Bronchial epithelial cell (primary cell): ENCODE measurements around a stretch of chr16.

- RRBS, 2 experiments: no CpG with 5 or more reads among the region's 15 CpGs
Observed at GRCh38 chr16:2907445-2907970, 4.2 kb upstream of the FLYWCH1 start.

- RRBS, 2 experiments: no CpG with 5 or more reads among the region's 20 CpGs
Observed at GRCh38 chr16:2926808-2927553, 15.2 kb downstream of the FLYWCH1 start.

GRCh38 chr16:2955010-2955534, 9.0 kb upstream of the KREMEN2 start:
- RRBS, 2 experiments: 17% methylated on average over 3 of the region's 21 CpGs; no CpG with 5 or more reads in 1 of the 2 experiments

- RRBS, 2 experiments: 82 to 83% methylated on average over 4 of the region's 24 CpGs
Observed at GRCh38 chr16:2971900-2973012, 3.1 kb downstream of the PAQR4 start.

- RRBS, 2 experiments: no CpG with 5 or more reads among the region's 42 CpGs
Observed at GRCh38 chr16:3004677-3005309, 7.9 kb upstream of the CLDN9 start.

- RRBS, 2 experiments: 89% methylated on average over 1 of the region's 22 CpGs; no CpG with 5 or more reads in 1 of the 2 experiments
Observed at GRCh38 chr16:3086806-3087796, 12.0 kb downstream of the ZSCAN10 start.

DNA sequence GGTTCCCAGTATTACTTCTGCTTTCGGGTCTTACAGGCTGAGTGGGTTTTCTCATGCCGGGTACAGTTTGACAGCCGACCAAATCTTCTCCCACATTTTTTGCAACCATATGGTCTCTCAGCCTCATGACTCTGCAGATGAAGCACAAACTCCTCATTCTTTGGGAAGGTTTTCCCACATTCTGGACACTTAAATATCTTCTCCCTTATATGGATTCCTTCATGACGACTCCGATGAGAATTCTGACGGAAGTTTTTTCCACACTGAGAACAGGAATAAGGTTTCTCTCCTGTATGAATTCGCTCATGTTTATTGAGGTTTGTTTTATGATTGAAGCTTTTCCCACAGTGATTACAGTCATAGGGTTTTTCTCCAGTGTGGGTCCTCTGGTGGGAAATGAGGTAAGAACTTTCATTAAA, 11.1 kb downstream of the ZNF200 start:
- RRBS, 2 experiments: no CpG with 5 or more reads among the region's 7 CpGs

DNA sequence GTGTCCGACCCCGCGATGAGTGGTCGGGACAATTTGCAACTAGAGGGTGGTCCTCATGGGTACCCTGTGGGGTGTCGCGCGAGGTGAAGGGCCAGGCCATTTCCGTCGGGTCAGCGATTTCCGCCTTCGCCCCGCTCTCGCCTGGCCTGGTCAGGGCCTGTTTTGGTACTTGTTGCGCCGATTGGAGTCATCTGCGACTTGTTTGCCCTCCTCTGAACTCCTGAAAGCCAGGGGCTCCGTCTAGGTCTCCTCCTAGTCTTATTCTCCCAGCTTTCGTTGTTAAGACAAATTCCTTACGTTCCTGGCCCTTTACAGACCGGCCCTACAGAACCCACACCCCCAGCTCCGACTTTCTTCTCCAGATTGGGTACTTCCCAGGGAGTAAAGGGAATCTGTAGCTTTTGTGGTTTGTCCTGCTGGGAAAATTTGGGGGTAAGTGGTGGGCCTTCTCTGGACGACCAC, 15.0 kb downstream of the NAA60 start:
- RRBS, 2 experiments: no CpG with 5 or more reads among the region's 23 CpGs

- RRBS, 2 experiments: no CpG with 5 or more reads among the region's 11 CpGs
Observed at GRCh38 chr16:3459478-3460402, 16.3 kb downstream of the NAA60 start.

- RRBS, 2 experiments: no CpG with 5 or more reads among the region's 39 CpGs
Observed at GRCh38 chr16:3496297-3496955, 1.1 kb upstream of the C16orf90 start.

DNA sequence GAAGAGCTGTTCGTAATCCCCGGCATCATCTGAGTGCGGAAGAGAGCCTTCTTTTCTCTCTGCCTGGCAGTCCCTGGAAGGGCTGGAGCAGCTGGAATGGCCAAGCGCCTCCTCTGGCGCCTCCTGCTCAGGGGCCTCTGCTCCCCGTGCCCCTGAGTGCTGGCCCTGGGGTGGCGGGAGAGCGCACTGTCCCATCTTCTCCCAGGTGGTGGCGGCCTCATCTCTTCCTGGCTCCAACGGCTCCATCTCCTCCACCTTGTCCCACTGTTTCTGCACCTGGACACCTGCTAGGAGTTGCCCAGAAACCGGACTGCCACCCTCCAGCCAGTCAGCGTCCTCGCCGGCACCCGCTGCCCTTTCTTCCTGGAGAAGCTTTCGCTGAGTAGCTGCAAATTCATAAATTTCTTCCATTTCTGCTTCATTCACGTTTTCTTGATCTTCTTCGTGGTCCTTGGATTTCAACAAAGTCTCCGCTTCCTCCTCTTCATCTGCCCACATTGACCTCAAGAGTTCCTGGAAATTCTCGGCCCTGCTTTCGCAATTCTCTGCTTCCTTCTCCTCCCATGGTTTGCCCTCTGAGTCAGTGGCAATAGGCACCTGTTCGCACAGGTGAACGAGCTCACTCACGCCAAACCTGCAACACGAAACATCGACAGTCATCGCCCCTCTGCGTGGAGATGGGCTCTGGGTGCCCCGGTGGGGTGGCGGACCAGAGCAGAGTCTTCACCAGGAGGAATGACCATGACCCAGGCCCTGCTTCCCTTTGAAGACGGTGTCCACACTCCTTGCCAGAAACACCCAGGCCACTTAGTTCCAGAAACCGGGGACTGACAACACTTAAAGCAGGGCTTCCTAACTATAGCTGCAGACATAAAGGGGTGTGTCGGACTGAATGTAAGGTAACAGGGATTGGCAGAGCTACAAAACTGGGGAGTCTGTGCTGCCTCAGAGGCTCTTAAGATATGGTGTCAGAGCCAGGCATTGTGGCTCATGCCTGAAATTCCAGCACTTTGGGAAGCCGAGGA, 13.8 kb upstream of the NLRC3 start:
- RRBS, 2 experiments: no CpG with 5 or more reads among the region's 34 CpGs

GRCh38 chr16:3640719-3641348, 13.7 kb upstream of the DNASE1 start:
- RRBS, 2 experiments: no CpG with 5 or more reads among the region's 16 CpGs

- RRBS, 2 experiments: no CpG with 5 or more reads among the region's 33 CpGs
Observed at GRCh38 chr16:3677437-3678576, 23.3 kb downstream of the DNASE1 start.

DNA sequence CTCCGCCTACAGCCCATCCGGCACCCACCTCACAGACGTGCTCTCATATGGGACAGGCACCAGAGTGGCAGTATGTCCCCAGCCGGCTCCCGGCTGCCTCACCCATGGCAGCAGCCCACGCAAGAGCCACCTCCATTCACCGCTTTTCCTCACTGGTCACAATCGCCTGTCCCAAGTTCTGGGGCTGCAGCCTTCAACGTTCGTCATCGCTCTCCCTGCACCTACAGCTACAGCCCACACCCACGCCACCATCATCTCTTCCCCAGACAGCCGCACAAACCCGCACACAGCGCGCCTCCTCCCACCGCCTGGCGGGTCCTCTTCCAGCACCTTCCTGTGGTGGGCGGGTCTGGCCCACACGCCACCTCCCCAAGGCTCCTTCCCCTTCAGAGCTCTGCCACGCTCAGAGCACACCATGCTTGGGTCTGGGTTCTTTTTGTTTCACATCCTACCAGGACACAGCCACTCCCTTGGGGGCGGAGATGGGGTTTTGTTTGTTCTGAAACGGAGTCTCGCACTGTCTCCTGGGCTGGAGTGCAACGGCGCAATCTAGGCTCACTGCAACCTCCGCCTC, 17.6 kb upstream of the TRAP1 start:
- RRBS, 2 experiments: 92 to over 99% methylated on average over 3 of the region's 27 CpGs

DNA sequence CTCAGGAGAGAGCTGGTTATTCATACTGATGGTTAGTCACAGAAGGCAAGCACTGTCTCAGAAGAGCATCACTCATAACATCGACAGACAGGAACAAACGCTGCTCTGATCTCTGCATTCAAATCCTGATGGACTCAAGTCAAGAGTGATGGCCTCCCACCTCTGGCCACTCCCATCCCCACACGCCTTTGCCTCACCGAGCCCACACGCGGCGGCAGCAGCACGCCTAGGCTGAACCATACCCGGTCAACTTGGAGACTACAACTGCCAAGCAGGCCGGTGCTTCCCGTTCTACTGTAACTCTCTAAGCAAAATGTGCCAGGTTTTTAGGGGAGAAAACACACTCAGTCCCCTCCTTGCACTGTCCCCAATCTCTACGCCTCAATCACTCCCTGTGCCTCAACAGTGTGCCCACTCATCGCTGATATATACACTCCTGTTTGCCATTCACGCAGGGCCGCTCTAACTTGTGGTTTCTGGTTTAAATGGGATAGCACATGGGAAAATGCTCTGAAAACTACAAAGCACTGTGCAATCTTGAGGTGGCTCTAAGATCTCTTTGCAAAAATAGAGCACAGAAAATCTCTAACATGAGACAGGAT, 55.9 kb downstream of the CREBBP start:
- RRBS, 2 experiments: no CpG with 5 or more reads among the region's 15 CpGs

GRCh38 chr16:3874988-3875798, 5.3 kb downstream of the CREBBP start:
- RRBS, 2 experiments: no CpG with 5 or more reads among the region's 16 CpGs

DNA sequence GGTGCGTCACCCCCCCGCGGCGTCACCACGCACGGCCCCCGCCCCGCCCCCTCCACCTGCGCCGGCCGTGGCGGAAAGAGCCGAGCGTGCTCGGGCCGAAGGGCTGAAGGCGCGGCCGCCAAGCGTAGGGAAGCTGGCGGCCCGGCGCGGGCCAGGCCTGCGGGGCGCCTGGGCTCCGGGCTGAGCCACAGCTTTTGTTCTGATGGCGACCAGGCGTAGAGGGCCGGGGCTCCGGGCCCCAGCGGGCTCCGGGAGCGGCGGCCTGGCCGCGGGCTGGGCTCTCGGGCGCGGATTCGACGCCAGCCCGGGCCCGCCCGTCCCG, 234 bp upstream of the CREBBP start:
- RRBS, 2 experiments: 1% methylated on average over 35 to 37 of the region's 46 CpGs

DNA sequence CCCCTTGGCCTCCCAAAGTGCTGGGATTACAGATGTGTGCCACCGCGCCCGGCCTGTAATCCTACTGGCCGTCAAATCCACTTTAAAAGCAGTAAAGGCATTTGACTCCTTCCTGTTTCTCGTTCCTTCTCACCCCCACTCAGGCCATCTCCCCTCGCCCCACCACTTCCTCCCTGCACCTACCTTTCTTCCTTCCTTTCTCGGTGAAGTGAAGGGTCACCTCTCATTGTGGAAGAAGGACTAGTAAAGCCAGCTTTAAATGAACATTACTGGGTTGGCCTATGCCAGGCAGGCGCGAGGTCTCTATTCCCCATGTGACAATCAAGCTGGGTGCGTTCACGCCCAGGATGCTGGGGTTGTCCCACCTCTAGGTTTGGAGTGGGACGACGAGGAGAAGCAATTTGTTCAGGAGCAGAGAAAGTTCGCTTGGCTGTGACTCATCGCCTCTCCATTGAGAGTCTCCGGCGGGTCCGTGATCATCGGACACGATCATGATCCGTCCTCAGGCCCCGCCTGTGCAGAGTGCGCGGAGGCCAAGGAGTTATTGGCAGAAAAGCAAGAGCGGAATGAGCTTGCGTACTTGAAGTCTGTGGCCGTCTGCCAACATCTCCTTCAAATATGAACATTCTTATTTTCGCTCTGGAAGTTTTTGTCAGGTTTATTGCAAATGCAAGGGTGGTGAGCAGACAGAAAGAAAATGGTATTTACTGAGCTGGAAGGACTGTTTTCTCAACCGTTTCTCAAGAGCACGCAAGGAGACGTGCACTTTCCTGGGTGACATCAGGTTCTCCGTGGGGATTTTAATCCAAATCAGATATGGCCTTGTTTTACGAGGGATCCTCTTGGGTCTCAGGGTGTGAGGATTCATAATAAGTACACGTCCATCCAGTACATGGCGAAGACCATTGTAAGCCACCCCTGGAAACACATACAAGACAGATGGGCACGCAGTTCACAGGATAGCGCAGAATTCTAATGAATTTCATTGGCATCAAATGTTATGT, 69.9 kb upstream of the CREBBP start:
- RRBS, 2 experiments: no CpG with 5 or more reads among the region's 37 CpGs

GRCh38 chr16:3992482-3992763, 111.9 kb upstream of the CREBBP start:
- RRBS, 2 experiments: no CpG with 5 or more reads among the region's 10 CpGs

DNA sequence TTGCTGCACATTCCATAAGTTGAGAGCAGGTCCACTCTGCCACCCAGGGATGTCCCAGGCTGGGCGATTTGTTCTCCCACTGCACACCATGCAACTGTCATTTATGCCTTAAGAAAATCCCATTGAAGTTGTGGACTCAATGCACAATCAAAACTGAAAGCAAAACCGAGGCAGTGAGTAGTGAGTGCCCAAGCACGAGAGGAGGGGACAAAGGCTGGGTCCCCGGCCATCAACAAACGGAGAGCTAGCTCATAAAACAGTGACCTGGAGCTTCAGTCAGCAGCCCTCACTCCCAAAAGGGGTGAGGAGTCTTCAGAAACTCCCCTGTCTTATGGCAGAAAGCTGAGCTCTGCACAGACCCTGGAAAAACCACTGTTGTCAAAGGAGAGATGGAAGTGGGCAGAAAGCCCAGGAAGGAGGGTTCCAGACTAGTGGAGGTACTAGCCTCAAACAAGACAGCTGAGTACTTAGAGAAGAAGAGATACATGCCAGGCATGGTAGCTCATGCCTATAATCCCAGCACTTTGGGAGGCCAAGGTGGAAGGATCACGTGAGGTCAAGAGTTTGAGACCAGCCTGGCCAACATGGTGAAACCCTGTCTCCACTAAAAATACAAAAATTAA, 96.8 kb downstream of the ADCY9 start:
- RRBS, 2 experiments: no CpG with 5 or more reads among the region's 6 CpGs